ENCODE data around the genes MARCKSL1, BSDC1, SYNC, FNDC5 and RNF19B.

GRCh38 chr1:32227439-32228252 lies 5.4 kb downstream of the EIF3I start:
- RRBS, 2 experiments = 86 to 89% methylated on average over 1 of the region's 5 CpGs

- RRBS, 2 experiments = no CpG with 5 or more reads among the region's 19 CpGs
Measured at GRCh38 chr1:32234586-32235481, 12.2 kb upstream of the FAM167B start.

DNA sequence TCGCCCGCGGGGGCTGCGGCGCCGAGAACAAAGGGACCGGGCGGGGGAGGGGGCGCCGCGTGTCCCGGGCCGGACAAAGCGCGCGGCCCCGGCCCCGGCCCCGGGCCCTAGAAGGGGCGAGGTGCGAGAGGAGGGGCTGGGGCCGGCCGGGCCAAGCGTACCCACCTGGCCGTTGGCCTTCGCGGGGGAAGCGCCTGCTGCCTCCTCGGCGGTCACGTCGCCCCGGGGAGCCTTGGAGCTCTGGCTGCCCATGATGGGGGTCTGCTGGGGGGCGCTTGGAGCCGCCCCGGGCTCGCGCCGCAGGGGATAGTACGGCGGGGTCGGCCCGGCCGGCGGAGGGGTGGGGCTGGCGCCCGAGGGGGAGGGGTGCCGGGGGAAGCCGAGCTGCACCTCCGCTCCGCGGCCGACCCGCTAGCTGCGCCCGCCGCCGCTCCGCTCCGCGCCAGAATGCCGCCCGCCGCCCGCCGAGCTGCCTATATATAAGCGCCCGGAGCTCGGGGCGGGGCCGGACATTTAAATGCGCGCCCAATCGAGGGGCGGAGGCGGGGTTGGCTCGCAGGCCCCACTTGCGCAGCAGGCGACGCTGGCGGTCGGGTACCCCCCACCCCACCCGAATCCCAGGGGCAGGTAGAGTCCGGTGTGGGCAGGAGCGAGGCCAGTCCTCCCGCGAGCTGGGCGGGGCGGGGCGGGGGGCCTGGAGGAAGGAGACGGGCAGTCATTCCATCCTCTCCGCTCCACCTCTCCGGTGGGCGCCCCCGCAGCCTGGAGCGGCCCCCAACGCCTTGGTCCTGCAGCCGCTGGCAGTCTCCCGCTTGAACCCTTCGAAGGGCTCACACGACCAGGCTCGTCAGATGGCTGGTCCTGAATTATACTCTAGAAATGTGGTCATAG lies at the start of gene MARCKSL1:
Gene MARCKSL1, minus strand, starts transcription at position 452 of the 891 bp plus-strand sequence.
- RRBS, 2 experiments = 3 to 4% methylated on average over 34 to 37 of the region's 102 CpGs

DNA sequence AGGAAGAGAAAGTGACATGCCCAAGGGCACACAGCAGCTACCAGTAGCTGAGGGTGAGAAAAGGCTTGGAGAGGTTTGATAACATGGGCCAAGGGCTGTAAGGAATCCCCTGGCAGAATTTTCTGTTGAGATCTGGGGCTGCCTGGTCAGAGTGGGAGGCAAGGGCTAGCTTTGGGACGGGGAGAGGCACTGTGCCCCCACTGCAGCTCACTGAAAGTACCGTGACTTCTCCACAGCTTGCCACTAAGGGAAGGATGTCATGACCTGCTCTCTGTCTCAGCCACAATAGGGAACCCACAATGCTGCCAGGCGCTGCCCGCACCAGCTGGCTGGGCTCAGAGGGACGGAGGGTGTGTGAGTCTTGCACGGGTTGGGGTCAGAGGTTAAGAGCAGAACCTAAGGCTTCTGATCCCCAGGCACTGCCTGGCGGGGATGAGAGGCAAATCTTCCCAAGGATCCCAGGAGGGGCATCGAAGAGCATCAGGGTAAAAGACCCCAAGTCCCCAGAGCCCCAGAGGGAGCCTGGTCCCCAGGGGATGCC lies 1.8 kb upstream of the MARCKSL1 start:
- RRBS, 2 experiments = no CpG with 5 or more reads among the region's 8 CpGs

GRCh38 chr1:32352232-32352389 lies 10.2 kb downstream of the FAM229A start:
- RRBS, 2 experiments = 2% methylated on average over 1 of the region's 5 CpGs

DNA sequence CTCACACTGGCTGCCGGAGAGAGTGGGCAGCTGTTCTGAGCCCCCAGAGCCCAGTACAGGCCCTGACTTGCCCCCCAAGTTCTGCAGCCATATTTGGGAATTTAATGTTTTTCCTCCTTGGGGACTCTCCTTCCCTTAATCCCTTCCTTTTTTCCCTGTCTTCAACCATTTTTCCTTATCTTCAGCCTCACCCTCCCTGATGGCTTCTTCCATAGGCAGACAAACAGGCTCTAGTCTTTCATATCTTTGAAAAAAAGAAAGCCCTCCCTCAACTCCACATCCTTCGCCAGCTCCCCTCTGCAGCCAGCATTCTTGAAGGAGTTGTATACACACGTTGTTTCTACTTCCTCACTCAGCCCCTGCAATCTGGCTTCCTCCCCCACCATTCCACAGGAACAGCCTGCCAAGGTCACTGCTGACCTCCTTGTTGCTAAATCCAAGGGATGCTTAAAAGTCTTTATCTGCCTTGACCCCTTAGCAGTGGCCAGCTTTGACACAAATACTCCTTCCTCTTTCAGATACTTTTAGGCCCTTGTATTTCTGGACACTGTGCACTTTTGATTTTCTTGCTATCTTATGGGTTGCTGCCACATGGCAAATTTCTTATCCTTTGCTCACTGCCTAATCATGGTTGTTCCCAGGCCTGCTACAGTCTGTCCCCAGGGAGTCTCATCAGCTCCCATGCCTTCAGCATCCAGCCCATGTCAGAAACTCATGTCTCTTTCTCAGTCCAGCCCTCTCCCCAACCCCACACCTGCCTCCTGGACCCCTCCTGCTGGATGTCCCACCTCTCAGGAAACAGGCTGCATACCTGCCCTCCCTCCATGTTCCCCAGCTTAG lies 8.4 kb downstream of the FAM229A start:
- RRBS, 2 experiments = no CpG with 5 or more reads among the region's 3 CpGs

GRCh38 chr1:32378262-32378680 lies 15.9 kb downstream of the TSSK3 start:
- RRBS, 2 experiments = 60% methylated on average over 1 of the region's 2 CpGs; no CpG with 5 or more reads in 1 of the 2 experiments

GRCh38 chr1:32393547-32394544 lies at the start of gene BSDC1:
Gene BSDC1 (minus strand): TSS chr1:32394441.
- RRBS, 2 experiments = no CpG with 5 or more reads among the region's 50 CpGs

GRCh38 chr1:32702543-32703423 lies at the start of gene SYNC:
Gene SYNC (minus strand): TSS chr1:32702770.
- RRBS, 2 experiments = under 1 to 3% methylated on average over 36 of the region's 76 CpGs

DNA sequence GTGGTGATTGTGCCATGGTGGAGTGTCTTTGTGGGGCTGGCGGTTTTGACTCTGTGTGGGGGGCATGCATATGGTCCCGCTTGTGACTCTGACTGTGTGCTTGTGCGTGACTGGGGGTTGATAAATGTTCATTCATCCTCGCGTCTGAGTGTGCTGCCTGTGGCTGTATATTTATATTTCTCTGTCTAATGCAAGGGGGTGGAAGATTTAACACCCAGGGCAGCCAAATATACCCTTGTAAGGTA lies 1.2 kb upstream of the SYNC start:
- RRBS, 2 experiments = no CpG with 5 or more reads among the region's 5 CpGs

GRCh38 chr1:32733526-32734294 lies 7.9 kb upstream of the KIAA1522 start:
- RRBS, 2 experiments = no CpG with 5 or more reads among the region's 9 CpGs

DNA sequence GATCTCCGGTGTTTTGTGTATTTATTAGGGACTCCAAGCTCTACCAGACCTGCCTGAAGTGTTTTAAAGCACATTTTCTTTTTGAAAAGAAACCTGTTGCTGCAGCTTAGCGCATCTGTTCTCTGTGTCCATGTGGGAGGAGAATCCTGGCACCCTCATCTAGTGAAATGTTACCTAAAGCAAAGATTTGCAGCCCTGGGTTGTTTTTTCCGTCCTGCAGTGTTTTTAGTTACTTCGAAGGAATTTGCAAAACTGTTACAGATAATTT lies 978 bp downstream of the S100PBP start:
- RRBS, 2 experiments = no CpG with 5 or more reads among the region's 4 CpGs

DNA sequence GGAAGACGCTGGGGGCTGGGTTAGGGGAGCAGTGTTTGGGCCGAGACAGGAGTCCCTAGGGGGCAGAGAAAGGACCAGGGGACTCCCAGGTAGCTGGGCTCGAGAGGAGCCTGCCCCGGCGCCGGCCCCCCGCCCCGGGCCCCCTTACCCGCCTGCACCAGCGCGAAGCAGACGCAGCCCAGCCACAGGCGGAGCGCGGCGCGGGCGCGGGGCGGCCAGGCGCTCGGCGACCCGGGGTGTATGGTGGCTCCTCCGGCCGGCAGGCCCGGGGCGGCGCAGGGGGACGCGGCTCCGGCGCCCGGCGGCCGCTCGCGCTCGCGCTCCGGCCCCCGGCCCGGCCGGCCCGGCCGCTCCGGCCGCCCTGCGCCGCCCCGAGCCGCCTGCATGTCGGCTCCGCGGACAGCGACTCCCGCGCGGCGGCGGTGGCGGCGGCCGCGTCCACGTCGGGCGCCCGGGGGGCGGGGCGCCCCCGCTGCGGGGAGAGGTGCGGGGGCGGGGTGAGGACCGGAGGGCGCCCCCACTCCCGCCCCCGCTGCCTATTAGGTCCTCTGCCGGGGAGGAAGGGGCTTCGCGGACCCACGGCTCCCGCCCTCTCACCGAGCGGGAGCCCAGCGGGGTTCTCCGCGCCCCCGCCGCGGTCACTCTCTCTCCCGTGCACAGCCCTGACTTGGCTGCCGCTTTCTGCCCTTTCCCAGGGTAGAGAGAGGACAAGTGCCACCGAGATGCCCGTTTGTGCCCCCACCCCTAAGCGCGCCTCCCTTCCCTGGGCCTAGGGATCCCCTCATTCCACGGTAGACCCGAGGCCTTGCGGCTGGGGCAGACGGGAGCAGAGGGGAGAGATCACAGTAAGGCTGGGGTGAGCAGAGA lies at the start of gene FNDC5:
Gene FNDC5, minus strand, starts transcription at position 408 of the 867 bp plus-strand sequence.
- RRBS, 2 experiments = 1 to 2% methylated on average over 25 to 39 of the region's 102 CpGs

DNA sequence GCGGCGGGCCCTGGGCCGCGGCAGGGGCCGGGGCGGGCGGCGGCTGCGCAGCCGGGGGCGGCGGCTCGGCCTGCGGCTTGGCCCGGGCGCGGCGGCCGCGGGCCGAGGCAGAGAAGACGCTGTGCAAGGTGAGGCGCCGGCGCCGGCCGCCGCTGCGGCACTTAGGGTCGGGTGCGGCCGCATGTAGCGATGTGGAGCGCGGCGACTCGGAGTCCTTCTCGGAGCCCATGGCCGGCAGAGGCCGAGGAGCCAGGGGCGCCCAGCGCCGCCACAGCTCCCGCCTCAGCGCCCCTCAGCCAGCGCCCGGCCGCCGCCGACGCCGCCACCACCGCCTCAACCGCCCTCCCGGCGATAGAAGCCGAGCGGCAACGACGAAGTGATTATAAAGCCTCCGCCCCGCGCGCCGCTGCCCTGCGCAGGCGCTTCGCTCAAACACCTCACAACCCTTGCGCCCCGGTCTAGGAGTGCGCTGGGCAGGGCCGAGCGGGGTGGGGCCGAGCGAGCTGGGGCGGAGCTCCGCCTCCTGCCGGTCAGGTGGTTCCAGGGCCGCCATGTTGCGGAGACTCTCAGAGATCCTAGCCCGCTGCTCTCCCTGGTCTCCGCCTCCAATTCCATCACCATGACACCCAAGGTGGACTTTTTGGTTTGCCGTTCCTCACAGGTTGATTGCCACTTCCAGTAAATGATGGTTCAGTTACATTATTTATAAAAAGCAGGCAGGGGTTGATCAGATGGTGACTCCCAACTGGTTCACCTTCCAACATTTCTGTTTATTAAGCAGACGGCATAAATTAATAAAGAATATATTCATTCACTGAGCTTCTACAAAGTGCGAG lies at the start of gene RNF19B:
Gene RNF19B, minus strand, starts transcription at position 353 of the 836 bp plus-strand sequence.
- RRBS, 2 experiments = 1% methylated on average over 46 to 59 of the region's 85 CpGs

DNA sequence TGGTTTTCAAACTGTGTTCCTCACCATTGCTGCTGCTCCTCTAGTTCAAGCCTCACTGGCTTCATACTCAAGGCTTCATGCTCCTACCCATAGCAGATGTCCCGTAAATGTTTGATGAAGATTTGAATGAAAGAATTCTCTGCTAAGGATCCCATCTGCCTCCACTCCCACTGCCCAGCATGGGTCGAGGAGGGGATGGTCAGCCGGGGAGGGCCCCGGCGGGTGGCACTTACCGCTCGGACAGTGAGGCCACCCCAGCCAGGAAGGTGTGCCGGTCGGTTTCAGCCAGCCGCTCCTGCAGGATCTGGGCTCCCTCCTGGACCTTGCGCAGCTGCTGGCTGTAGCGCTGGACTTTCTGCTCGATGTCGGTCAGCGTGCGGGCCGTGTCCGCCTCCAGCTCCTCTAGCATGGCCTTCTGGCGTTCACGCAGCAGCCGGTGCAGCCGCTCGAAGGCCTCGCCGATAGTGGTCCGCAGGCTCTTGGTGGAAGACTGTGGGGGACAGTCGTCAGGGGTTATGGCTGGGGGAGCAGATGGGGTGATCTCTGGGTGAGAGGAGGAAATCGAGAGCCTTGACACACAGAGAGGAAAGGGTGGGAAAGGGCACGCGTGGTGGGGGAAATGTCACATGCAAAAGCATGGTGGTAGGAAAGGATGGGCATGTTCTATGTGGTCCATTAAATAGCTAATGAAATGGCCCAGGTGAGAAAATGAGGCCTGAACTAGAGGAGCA lies 22.2 kb downstream of the TRIM62 start:
- RRBS, 2 experiments = 92 to 93% methylated on average over 5 of the region's 30 CpGs

DNA sequence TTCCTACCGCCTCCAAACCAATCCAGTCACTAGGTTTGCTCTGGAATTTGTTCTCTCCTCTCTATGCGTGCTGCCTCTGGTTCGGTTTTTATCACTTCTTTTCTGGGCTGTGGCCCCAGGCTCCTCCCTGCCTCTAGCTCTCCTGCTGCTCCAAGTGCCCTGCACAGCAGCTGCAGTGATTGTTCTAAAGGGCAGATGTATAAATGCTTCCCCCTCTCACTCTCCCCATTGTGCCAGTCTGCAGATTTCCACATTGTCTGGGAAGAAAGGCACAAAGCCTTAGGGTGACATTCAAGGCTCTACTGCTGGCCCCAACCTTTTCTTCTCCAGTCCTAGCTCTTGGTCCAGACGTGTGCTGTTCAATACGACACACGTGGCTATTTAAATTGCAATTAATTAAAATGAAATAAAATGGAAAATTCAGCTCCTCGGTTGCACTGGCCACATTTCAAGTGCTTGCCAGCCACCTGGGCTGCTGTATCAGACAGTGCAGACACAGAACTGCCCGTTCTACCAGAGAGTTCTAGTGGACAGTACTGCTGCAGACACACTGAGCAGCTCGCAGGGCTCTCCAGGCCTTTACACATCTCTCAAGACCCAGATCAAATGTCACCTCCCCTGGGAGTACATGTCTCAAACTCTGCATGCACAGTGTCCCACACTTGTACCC lies 12.4 kb downstream of the TRIM62 start:
- RRBS, 2 experiments = no CpG with 5 or more reads among the region's 9 CpGs

DNA sequence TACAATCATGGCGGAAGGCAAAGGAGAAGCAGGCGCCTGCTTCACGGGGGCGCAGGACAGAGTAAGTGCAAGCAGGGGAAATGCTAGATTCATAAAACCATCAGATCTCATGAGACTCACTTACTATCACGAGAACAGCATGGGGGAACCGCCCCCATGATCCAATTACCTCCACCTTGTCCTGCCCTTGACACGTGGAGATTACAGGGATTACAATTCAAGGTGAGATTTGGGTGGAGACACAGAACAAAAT lies 16.8 kb upstream of the ZNF362 start:
- RRBS, 2 experiments = no CpG with 5 or more reads among the region's 7 CpGs

DNA sequence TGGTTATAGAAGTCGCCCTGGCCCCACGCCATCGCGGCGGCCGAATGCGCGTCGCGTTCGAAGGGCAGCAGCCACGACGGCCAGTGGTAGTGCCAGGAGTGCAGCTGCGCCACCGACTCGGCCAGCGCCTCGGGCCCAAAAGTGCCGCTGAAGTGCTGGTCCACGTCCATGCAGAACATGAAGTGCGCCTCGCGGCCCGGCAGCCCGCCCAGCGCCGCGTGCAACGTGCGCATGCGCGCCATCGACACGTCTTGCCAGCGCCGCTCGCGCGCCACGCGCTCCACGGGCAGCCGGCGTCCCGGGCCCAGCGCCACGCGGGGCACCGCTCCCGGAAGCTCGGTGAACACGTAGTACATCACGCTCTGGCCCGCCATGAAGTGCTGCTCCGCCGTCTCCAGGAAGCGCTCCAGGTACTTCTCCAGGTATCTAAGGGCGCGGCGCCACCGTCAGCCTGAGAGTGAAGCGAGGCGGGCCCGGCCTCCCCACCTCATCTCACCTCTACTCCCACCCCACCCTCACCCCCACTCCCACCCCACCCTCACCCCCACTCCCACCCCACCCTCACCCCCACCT lies 13.8 kb downstream of the A3GALT2 start:
- RRBS, 2 experiments = 9 to 13% methylated on average over 16 of the region's 64 CpGs

DNA sequence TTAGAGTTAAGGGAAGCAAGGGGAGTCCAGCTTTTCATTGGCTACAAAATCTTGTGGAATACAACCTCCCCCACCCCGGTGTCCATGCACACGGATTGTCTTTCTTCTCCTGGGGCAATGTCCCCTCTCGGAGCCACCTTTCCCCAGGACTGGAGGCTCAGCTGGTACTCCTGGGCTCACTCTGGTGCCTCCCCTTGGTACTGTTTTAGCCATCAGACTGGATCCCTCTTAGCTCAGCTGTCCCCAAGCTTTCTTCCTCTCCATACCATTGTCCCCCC lies 165 bp downstream of the A3GALT2 start:
- RRBS, 2 experiments = 63 to 74% methylated on average over 1 of the region's 3 CpGs

- RRBS, 2 experiments = no CpG with 5 or more reads among the region's 7 CpGs
Measured at GRCh38 chr1:33340922-33341664, 20.2 kb upstream of the A3GALT2 start.